Cardiac muscle cell (in vitro differentiated cells and primary cell): ENCODE measurements around the genes CMTR2 and MARVELD3.

DNA sequence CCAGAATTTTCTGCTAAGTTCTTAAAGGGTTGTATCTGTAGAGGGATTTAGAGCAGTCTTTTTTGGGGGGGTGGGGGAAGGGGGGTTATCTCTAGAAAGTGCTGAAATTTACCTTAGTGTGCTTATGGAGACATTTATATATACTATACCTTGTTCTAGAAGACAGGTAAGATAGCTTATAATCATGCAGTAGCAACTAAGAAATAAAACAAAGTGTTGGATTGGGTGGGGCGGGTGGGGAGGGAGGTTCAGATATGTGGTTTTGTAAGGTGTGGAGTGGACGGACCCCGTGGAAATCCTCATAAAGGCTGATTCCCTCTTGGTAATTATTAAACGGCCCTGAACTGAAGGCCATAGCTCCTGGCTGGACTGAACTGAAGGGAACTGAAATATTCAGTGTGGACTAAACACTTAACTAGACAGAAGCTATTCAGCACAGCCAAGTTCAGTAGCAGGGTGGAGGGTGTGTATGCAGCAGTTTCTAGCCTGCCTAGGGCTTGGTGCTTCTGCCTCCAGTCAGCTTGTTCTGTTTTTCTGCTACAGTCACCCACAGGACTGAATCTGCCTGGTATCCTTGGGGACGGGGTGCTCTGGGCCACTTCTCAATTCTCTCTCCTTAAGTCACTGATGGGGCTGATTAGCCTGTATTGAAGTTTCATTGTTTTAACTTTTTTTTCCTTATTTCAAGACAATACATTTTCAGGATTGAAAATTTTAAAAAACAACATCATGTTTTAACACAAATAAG lies 77.0 kb downstream of the WWP2 start:
- RAMPAGE, long total RNA = no peak
- RRBS = no CpG with 5 or more reads among the region's 5 CpGs

- RAMPAGE, long total RNA = no peak
- RRBS = no CpG with 5 or more reads among the region's 24 CpGs
Observed at GRCh38 chr16:69917581-69918248, 33.4 kb upstream of the CLEC18A start.

GRCh38 chr16:70131940-70132648 lies 18.0 kb downstream of the PDPR start:
- RAMPAGE, long total RNA = no peak
- RRBS = no CpG with 5 or more reads among the region's 8 CpGs

- RAMPAGE, long total RNA = no peak
- RRBS = 16% methylated on average over 3 of the region's 20 CpGs
Observed at GRCh38 chr16:70381902-70382518, 35.3 kb downstream of the DDX19A start.

GRCh38 chr16:70418072-70418815 lies 20.7 kb downstream of the ST3GAL2 start:
- RAMPAGE, long total RNA = no peak
- RRBS = no CpG with 5 or more reads among the region's 14 CpGs

DNA sequence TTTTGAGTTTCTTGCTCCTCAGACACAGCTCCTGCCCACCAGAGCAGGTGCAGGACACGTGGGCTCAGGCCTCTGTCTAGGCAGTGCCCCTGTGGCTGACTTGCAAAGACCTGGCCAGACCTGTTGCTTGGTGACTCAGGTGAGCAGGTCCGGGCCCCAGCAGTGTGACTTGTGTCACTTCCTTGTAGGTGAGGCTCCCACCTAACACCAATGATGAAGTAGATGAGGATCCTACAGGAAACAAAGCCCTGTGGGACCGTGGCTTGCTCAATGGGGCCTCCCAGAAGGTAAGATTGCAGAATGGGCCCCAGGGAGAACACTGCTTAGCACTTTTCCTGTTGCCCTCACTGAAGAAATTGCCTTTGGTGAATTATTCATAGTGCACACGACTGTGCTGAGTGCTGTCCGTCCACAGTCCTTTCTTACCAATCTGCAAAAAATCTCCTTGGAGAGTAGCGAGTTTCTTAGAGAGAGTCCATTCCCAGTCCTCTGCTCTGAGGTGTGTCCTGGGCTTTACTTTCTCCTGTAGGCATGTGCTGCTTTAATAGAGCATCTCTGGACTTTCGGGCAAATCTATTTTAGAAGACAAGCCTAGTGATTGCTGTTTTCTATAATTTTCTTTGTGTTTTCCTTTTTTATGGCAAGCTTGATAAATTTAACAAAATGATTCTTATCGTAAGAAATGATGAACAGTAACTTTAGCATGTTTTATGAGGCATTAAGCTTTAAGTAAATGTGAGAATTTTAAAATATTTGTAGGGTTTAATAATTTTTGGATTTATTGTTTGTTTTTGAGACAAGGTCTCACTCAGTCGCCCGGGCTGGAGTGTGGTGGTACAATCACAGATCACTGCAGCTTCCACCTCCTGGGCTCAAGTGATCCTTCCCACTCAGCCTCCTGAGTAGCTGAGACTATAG lies 45.5 kb downstream of the SF3B3 start:
- RAMPAGE, long total RNA = no peak
- RRBS = no CpG with 5 or more reads among the region's 10 CpGs

- RAMPAGE, long total RNA = no peak
- RRBS = no CpG with 5 or more reads among the region's 21 CpGs
Observed at GRCh38 chr16:70589718-70590567, 56.4 kb upstream of the IL34 start.

DNA sequence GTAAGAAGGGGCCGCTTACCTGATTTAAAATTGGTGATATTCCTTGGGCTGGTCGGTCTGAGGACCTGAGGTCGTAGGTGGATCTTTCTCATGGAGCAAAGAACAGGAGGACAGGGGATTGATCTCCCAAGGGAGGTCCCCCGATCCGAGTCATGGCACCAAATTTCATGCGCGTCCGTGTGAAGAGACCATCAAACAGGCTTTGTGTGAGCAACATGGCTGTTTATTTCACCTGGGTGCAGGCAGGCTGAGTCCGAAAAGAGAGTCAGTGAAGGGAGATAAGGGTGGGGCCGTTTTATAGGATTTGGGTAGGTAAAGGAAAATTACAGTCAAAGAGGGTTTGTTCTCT lies 24.9 kb upstream of the IL34 start:
- RAMPAGE, long total RNA = no peak
- RRBS = no CpG with 5 or more reads among the region's 10 CpGs

- RAMPAGE, long total RNA = no peak
- RRBS = no CpG with 5 or more reads among the region's 15 CpGs
Observed at GRCh38 chr16:70677531-70678173, 8.2 kb downstream of the MTSS2 start.

GRCh38 chr16:70805019-70805218 lies 4.0 kb upstream of the VAC14 start:
- RAMPAGE, long total RNA = no peak

GRCh38 chr16:71289055-71290074 lies at the start of gene CMTR2:
TSS of gene CMTR2 (minus strand) at chr16:71289402.
- RAMPAGE, long total RNA = start-site peak on the minus strand at chr16:71289207-71289220, 59 and 31 reads in 2 replicates; start-site peak on the minus strand at chr16:71289376-71289402, 202 and 311 reads in 2 replicates
- RRBS = 3% methylated on average over 25 of the region's 58 CpGs

- RAMPAGE, long total RNA = no peak
- RRBS = no CpG with 5 or more reads among the region's 3 CpGs
Observed at GRCh38 chr16:71608226-71608663, 17.7 kb upstream of the MARVELD3 start.

GRCh38 chr16:71625928-71626759 lies at the start of gene MARVELD3:
TSS of gene MARVELD3 (plus strand) at chr16:71626184.
- RAMPAGE, long total RNA = no peak
- RRBS = 6% methylated on average over 52 of the region's 96 CpGs

DNA sequence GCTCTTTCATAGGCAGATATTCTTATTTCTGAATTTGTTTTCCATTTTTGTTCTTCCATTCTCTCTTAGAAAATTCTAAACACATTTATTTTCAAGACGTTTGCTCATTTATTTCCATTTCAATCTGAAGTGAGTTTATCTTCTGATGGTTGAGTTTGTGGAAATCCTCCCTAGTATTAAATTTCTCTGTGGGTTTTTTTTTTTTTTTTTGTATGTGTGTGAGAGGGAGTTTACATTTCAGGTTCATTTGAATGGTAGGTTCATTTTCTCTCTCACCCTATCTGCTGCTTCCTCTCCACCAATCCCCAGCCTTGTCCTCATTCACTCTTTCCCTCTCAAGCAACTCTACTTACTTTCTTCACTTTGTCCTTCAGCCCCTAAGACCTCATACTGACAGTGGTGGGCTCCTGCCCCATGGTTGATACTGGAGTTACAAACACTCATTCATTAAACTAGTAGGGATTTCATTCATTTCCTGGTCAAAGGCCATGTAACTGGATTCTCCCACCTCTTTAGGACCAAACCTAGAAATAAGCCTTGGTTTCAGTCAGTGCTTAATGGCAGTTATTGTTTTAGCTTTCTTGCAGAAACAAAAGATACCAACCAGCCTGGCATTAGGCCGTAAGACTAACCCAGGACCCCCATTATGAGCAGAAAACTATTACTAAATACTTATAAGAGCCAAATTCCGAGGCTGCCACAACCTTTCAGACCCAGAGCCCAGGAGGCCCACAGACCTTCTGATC lies 35.9 kb downstream of the PHLPP2 start:
- RAMPAGE, long total RNA = no peak
- RRBS = no CpG with 5 or more reads among the region's 3 CpGs

DNA sequence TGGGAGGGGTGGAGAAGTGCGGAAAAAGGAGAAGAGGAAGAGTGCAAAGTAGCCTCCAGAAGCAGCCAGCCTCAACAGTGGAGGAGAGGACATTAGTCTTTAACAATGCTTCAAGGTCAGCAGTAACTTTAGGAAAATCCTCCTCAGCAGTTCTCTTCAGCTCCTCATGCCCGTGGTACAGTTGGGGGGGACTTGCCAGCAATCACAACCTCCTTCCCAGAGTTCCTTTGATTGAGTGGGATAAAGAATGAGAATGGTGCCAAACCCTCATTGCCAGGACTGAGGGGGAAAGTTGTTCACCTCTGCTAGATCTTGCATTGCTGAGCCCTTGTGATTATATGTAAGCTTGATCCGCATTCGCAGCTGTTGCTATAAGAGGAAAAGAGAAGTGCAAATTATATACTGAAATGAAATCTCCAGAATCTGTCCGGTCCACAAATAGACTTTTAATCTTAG lies 8.3 kb upstream of the PHLPP2 start:
- RAMPAGE, long total RNA = no peak
- RRBS = no CpG with 5 or more reads among the region's 5 CpGs

GRCh38 chr16:71873289-71873492 lies 10.8 kb downstream of the ZNF821 start:
- RAMPAGE, long total RNA = no peak
- RRBS = no CpG with 5 or more reads among the region's 3 CpGs

DNA sequence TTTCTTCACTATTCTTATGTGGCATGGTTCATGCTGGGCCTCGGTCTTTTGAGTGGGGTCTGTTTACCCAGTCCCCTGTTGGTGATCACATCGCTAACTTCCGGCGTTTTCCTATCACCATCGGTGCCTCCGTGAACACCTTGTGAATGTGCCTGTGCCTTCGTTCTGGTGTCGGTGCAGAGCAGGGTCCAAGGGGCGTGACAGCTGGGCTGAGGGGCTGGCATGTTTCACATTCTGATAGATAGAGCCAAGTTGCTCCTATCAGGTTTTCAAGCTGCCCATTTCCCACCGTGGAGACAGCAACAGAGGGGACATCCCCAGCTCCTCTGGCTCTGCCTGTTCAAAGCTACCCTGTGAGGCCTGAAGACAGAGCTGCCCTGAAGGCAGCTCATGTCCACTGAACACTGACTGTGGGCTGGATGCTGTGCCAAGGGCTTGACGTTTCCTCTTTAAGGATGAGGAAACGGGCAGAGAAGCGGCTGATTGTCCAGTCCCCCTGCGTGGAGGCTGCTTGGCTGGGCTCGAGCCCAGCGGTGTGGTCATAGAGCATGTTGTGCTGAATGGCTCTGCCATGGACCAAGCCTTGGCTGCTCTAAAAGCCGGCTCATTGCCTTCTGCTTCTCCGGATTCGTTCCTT lies 17.0 kb downstream of the DHODH start:
- RAMPAGE, long total RNA = no peak
- RRBS = no CpG with 5 or more reads among the region's 19 CpGs

GRCh38 chr16:72096783-72097064 lies 3.1 kb downstream of the DHX38 start:
- RAMPAGE, long total RNA = no peak
- RRBS = no CpG with 5 or more reads among the region's 15 CpGs

DNA sequence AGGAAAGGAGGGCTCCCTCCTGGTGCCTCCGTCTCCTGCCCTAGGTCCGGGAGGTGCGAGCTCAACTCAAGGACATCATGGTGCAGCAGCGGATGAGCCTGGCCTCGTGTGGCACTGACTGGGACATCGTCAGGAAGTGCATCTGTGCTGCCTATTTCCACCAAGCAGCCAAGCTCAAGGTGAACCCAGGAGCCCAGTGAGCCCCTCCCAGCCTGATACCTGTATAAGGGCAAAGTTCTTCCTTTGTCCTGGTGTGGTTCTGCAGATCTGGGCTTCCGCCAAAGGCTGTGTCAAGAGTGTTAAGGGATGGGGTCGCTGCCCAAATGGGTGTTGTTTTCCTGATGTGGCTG lies 14.8 kb downstream of the DHX38 start:
- RAMPAGE, long total RNA = no peak
- RRBS = no CpG with 5 or more reads among the region's 8 CpGs

- RAMPAGE, long total RNA = no peak
- RRBS = no CpG with 5 or more reads among the region's 6 CpGs
Observed at GRCh38 chr16:72130155-72130775, 36.6 kb downstream of the DHX38 start.